ENCODE measurements around the genes OLFM3, AMY2B, NBPF4 and STXBP3.

DNA sequence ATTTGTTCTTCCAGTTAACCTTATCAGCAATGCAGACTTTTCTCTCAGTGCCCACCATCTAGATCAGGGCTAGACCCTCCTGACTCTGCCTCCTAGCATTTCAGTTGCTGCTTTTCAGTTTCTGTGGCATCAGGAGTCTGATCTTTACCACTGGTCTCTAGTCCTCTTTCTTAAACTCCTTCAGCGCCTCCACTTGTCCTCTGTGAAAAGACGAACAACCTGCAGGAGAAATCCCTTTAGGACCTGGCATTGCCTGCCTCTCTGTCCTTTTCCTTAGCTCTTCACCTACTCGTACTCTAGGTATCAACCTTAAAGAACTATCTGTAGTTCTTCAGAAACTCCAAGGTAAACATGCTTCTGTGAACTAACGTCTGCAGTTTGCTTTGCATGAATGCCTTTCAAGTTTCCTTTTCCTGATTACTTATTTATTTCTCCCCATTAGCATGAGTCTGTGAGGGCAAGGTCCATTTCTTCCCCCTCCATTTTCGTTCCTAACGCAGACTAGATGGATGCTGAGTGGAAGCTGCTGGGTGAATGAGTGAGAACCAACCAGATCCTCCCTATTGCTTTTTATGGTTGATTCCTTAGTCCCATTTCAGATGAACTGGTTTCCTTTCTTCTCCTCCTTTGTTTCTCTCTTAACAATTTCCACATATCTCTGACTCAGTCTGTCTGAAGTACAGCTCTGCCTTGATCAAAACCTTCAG is 71.9 kb downstream of the SNX7 start:
- PRO-cap = no peak
- RAMPAGE, long total RNA, 3 experiments = no peak in any of the 3 experiments

DNA sequence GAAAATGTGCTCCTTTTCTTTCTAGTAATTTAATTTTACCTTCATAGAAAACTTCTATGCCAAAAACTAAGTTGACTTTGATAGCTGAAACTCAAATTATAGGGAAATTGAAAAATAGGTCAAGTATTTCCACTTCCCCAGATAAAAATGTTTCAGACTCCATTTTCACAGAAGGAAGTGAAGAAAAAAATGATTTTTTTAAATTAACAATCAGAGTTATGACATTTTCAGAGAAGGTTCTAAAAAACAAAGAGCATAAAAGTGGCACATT is 6.2 kb downstream of the FRRS1 start:
- PRO-cap = no peak
- RAMPAGE, long total RNA, 3 experiments = no peak in any of the 3 experiments

DNA sequence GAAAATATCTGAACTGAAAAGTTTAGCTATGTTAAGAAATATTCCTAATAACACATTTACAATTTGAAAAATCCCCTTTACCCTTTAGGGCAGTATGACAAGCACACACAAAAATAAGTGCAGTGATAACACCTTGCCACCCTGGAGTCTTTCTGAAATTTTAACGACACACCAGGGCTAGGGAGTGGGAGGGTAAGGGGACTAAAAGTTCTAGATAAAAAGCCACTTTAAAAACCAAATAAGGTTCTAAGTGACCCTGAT is 543 bp downstream of the FRRS1 start:
- PRO-cap = no peak
- RAMPAGE, long total RNA, 3 experiments = no peak in any of the 3 experiments

- PRO-cap = no peak
- RAMPAGE, long total RNA, 3 experiments = no peak in any of the 3 experiments
Measured at GRCh38 chr1:99818267-99818569, 31.9 kb upstream of the AGL start.

GRCh38 chr1:100267777-100268467 is 1.9 kb downstream of the RTCA start:
- PRO-cap = no peak
- RAMPAGE, long total RNA, 3 experiments = start-site peak on the plus strand in 1 of 3 experiments, at chr1:100267972-100268269 at its widest, 21 reads per replicate

DNA sequence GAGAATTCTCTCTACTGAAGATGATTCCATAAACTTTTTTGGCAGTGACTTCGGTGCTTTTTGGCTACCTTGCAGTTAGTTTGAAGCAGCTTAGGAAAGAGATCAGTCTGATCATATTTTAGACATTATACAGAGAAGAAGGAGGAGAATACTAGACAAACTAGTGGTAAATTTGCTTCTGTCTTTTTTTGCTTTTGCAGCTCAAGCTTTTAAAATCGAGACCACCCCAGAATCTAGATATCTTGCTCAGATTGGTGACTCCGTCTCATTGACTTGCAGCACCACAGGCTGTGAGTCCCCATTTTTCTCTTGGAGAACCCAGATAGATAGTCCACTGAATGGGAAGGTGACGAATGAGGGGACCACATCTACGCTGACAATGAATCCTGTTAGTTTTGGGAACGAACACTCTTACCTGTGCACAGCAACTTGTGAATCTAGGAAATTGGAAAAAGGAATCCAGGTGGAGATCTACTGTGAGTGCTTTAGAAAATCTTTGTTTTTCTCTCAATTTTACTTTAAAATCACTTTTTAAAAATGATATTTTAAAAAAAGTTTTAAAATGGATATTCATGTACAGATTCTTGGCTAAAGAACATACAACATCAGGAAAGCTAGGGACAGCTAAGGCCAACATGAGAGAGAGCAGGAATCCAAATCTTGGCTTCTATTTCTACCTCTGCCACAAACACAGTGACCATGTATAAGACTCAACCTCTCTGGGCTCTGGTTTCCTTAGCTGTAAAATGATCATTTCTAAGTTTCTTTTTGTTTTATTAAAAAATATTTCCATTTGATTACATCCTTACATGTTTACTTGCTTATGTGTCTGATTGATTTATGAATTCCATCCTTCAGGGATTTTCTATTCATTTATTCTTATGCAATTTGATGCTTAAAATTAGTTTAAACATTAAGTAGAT is 995 bp downstream of the VCAM1 start:
- PRO-cap = no peak
- RAMPAGE, long total RNA, 3 experiments = no peak in any of the 3 experiments

DNA sequence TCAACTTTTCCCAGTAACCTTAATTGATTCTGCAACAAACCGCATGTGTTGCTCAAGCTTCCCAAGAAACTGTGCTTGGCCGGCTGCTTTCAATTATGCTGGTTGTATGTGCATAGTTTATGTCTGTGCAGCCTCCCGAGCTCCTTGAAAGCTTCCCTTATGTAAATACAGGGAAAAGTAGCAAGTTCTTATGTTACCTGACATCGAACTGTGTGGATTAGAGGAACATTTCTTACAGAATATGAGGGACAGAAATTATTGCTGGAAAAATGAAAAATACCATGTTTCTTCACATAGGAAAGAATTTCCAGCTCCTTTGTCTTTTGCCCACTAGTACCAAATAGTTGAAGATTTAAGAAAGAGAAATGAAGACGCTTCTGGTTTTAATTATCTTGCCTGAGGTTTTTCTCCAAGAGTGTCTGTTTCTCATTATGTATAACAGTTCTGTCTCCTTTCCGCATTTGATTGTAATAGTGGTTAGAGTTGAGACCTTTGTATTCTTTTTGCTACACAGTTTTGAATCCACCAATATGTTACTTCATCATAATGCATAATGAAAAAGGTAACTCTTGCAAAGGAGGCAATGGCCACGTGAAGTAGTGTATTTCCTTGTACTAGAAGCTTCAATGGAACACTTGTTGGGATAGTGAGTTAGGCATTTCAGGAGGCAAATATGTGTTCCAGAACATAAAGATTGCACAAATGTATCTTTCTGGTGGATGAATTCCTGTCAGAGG is 2.3 kb downstream of the VCAM1 start:
- PRO-cap = no peak
- RAMPAGE, long total RNA, 3 experiments = no peak in any of the 3 experiments

DNA sequence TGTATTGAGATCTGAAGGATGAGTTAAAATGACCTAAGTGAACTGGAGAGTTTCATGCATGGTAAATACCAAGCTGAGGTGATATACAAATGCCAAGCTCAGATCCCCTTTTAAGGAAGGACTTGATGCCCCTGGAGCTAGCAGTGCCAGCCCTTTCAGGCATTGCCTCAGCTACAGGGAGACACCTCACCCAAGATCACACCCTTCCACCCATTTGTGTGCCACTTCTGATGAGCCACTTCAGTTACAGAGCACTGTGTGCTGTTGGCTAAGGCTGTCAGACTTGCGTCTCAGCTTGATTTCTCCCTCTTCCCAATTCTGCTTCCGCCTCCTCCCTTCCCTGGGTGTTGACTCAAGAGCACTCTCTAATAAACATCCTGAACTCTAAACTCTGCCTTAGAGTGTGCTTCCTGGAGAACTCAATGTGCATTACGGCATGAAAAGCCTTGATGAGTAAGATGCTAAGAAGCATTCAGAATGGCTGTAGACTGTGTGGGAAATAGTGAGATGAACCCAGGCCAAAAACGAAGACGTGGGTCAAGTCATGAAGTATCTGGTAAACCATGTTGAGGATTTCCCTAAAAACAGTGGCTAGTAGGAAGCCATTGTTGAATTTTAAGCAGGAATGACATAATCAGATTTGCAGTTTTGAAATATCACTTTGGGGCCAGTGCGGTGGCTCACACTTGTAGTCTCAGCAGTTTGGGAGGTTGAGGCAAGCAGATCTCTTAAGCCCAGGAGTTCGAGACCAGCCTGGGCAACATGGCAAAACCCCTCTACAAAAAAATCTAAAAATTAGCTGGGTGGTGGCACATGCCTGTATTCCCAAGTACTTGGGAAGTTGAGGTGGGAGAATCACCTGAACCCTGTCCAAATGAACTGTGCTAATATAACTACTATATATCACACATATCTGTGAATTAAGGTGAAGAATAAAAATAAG is 54.8 kb upstream of the S1PR1 start:
- PRO-cap = no peak
- RAMPAGE, long total RNA, 3 experiments = no peak in any of the 3 experiments

GRCh38 chr1:101409948-101410904 is 173.4 kb downstream of the S1PR1 start:
- PRO-cap = no peak
- RAMPAGE, long total RNA, 3 experiments = no peak in any of the 3 experiments

- PRO-cap = no peak
- RAMPAGE, long total RNA, 3 experiments = no peak in any of the 3 experiments
Measured at GRCh38 chr1:101995991-101997153, at the start of gene OLFM3. Gene OLFM3, minus strand, starts transcription at chr1:101996926.

- PRO-cap = no peak
- RAMPAGE, long total RNA, 3 experiments = no peak in any of the 3 experiments
Measured at GRCh38 chr1:103571508-103571848, at the start of gene AMY2B. Gene AMY2B, plus strand, starts transcription at chr1:103571589.

DNA sequence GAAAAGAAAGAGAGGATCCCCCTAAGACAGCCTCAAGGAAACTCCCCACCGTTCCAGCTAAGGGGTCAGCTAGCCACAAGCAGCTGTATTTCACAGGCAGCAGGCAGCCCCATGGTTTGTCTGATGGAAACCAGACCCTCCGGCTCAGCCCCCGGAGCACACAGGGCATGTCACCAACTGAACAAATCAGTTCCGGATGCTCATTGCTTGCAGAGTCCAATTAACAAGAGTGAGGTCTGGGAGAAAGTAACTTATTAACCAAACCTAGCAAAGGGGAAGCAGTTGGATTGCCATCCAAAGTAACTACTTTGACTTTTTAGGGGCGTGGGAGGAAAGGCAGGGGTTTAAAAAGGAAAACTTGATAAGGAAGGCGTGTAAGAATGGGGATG is 1423.8 kb upstream of the PRMT6 start:
- PRO-cap = no peak
- RAMPAGE, long total RNA, 3 experiments = no peak in any of the 3 experiments

DNA sequence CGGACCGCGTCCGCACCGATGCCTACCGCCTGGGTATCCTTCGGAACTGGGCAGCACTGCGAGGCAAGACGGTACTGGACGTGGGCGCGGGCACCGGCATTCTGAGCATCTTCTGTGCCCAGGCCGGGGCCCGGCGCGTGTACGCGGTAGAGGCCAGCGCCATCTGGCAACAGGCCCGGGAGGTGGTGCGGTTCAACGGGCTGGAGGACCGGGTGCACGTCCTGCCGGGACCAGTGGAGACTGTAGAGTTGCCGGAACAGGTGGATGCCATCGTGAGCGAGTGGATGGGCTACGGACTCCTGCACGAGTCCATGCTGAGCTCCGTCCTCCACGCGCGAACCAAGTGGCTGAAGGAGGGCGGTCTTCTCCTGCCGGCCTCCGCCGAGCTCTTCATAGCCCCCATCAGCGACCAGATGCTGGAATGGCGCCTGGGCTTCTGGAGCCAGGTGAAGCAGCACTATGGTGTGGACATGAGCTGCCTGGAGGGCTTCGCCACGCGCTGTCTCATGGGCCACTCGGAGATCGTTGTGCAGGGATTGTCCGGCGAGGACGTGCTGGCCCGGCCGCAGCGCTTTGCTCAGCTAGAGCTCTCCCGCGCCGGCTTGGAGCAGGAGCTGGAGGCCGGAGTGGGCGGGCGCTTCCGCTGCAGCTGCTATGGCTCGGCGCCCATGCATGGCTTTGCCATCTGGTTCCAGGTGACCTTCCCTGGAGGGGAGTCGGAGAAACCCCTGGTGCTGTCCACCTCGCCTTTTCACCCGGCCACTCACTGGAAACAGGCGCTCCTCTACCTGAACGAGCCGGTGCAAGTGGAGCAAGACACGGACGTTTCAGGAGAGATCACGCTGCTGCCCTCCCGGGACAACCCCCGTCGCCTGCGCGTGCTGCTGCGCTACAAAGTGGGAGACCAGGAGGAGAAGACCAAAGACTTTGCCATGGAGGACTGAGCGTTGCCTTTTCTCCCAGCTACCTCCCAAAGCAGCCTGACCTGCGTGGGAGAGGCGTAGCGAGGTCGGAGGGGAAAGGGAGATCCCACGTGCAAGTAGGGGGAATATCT is 753 bp downstream of the PRMT6 start:
- PRO-cap = unidirectional peak, minus-strand start at position 575 of the sequence
- RAMPAGE, long total RNA, 3 experiments = no peak in any of the 3 experiments

DNA sequence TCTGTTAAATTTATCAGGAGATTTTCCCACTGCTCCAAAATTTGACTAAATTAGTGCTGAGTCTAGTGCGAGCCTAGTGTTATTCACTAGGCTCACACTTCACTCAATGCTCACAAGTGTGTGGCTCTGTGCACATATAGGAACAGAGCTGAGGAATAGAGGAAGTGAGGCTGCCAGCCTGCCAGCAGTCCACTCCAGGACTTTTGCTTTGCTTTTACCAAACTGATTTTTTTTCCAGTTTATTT is 87.3 kb downstream of the VAV3 start:
- PRO-cap = no peak
- RAMPAGE, long total RNA, 3 experiments = no peak in any of the 3 experiments

GRCh38 chr1:108243901-108244283 is at the start of gene NBPF4:
Gene NBPF4, minus strand, starts transcription at chr1:108244076.
- PRO-cap = no peak
- RAMPAGE, long total RNA, 3 experiments = no peak in any of the 3 experiments

DNA sequence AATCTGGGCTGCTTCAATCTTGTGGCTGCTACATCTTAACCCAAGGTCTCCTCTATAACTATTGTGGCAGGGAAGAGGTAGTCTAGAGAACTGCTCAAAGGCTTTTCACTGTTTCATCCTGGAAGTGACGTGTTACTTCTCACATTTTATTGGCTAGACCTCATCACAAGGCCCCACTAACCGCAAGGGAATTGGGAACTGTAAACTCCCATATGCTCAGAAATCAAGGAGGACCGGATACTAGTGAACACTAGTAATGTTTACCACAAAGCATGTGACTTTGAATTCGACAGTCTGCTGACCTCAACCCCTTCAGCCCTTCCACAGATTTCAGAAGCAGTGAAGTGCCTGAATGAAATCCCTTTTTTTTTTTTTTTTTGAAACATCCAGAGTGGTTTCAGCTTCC is 3.4 kb upstream of the EEIG2 start:
- PRO-cap = no peak
- RAMPAGE, long total RNA, 3 experiments = no peak in any of the 3 experiments

DNA sequence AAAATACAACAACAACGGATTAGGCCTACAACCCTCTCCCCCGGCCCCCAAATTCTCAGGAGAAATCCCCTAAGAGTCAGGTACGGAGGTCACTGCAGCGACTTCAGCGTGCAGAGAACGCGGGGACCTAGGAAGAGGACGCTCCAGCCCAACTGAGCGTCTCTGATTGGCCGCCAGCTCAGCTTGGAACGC is 130 bp upstream of the PRPF38B start:
- PRO-cap = bidirectional peak, plus-strand start outside the sequence, minus-strand start at position 119 of the sequence
- RAMPAGE, long total RNA, 3 experiments = no peak in any of the 3 experiments

- PRO-cap = bidirectional peak, plus-strand start at chr1:108746691, minus-strand start at chr1:108746497
- RAMPAGE, long total RNA, 3 experiments = start-site peak on the plus strand in 3 of 3 experiments, at chr1:108746673-108746706 at its widest, 99 to 239 reads per replicate
Measured at GRCh38 chr1:108746136-108746864, at the start of gene STXBP3. Gene STXBP3, plus strand, starts transcription at chr1:108746674.

DNA sequence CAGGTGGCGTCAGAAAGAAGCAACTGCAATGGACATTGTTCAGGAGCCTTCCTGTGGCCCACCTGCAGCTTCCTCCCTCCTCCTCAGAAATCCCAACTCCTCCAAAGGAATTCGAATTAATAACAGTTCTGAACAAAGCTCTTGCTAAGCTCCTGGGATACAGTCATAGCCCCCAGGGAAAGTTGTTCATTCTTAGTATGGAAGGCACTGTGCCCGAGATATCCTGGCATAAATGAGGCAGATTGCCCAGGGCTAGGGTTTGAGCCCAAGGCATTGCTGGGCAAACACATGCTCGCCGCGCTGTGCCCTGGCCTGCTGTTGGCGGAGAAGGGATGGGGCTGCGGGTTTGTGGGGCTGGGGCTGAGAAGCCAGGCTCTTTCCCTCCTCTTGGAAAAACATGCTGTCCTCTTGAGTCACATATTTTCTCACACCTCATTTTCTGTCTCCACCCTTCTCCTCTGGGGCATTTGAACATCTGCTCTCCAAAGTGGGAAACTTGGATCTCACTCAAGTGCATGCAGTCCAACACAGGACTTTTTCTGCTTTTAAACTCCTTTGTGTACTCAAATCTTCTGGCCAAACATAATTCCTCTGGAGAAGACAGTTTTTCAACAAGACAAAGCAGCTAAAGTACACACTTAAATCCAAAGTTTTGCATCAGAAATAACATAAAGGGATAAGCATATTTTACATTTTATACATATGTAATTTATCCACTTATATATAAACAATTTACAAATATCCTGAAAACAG is 28.4 kb downstream of the AKNAD1 start:
- PRO-cap = unidirectional peak, minus-strand start at position 92 of the sequence; unidirectional peak, minus-strand start at position 320 of the sequence
- RAMPAGE, long total RNA, 3 experiments = no peak in any of the 3 experiments

GRCh38 chr1:108896707-108897155 is 19.9 kb downstream of the GPSM2 start:
- PRO-cap = no peak
- RAMPAGE, long total RNA, 3 experiments = no peak in any of the 3 experiments

All from tibial nerve (tissue), 3 donors.